Caco-2 (cell line): ENCODE results near the genes LYZL4 and GASK1A.

- PRO-cap: no peak
- RRBS: no CpG with 5 or more reads among the region's 3 CpGs
Measured at GRCh38 chr3:41223941-41224524, 24.7 kb downstream of the CTNNB1 start.

DNA sequence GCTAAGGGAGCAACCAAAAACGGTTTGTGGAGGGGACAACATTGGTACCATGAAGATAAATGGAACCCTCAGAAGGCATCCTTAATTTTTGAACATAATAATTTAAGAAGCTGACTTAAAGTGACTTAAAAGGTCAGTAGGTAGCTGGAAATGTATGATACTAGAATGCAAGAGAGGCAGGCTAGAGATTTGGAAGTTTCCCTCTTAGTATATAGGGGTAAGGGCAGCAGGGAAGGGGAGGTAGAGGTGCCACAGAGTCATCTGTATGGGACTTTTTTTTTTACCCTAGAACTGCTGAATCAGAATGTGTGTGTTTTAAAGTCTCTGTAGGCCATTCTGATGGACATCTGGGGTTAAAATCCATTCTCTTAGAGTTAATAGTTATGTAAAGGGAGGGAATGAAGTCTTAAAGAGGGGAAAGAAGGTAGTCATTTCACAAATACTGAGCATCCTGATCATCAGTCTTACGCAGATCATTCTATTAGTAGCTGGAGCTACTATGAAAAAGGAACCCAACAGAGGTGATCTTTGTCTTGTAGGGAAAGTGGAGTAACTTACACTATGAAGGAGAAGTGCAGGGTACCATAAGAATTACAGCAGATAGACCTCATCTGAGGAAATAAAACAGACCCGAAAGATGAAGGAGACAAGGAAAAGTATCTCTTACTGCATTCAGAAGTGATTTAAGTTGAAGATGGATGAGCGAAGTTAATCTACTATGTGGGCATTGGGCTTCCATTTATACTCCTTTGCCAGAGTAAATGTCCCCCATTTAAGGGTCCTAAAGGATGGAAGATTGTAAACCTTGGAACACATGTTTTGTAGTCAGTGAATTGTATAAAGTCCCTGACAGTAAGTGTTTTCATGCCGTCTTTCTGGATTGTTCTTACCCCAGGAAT is 32.8 kb downstream of the CTNNB1 start:
- PRO-cap: no peak
- RRBS: no CpG with 5 or more reads among the region's 5 CpGs

- PRO-cap: no peak
- RRBS: no CpG with 5 or more reads among the region's 2 CpGs
Measured at GRCh38 chr3:41352441-41352819, 153.1 kb downstream of the CTNNB1 start.

DNA sequence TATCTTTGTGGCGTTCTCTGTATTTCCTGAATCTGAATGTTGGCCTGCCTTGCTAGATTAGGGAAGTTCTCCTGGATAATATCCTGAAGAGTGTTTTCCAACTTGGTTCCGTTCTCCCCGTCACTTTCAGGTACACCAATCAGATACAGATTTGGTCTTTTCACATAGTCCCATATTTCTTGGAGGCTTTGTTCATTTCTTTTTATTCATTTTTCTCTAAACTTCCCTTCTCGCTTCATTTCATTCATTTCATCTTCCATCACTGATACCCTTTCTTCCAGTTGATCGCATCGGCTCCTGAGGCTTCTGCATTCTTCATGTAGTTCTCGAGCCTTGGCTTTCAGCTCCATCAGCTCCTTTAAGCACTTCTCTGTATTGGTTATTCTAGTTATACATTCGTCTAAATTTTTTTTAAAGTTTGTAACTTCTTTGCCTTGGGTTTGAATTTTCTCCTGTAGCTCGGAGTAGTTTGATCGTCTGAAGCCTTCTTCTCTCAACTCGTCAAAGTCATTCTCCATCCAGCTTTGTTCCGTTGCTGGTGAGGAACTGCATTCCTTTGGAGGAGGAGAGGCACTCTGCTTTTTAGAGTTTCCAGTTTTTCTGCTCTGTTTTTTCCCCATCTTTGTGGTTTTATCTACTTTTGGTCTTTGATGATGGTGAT is 315.1 kb downstream of the ULK4 start:
- PRO-cap: no peak
- RRBS: no CpG with 5 or more reads among the region's 12 CpGs

DNA sequence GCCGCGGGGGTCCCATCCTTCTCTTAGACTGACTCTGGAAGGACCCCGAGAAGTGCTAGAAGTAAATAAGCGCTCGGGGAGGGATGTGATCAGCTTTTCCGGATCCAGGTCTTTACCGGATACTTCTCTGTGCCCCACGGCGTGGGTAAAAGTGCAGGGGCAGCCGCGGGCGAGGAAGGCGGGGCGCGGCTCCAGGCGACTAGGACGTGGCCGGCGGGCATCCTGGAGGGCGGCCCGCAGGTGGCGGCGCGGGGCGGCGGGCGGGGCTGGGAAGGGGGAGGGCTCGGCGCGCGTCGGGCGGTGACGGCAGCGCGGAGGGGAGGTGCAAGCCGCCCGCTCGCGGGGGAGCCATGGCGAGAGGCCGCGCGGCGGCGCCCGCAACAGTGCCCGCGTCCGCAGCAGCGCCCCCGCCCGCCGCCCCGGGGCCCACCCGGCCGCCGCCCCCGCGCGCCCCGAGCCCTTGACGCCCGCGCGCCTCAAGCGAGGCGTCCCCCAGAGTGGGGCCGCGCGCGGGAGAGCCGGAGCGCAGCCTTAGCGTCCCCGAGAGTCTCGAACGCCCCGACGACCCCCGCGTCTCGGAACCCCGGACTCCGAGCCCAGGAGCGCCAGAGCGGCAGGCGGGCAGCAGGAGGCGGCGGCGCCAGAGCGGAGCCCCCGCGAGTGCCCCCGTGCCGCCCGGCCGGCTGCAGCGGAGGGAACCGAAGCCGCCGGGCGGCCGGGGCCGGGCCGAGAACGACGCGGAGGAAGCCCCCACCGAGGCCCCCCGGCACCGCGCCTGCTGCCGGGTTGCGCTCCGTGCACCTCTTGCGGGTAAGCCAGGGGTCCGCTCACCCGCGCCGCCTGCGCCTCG is 51.6 kb upstream of the ULK4 start:
- PRO-cap: bidirectional peak, plus-strand start at position 356 of the sequence, minus-strand start at position 242 of the sequence; unidirectional peak, plus-strand start at position 608 of the sequence
- RRBS: 2% methylated on average over 56 of the region's 123 CpGs

DNA sequence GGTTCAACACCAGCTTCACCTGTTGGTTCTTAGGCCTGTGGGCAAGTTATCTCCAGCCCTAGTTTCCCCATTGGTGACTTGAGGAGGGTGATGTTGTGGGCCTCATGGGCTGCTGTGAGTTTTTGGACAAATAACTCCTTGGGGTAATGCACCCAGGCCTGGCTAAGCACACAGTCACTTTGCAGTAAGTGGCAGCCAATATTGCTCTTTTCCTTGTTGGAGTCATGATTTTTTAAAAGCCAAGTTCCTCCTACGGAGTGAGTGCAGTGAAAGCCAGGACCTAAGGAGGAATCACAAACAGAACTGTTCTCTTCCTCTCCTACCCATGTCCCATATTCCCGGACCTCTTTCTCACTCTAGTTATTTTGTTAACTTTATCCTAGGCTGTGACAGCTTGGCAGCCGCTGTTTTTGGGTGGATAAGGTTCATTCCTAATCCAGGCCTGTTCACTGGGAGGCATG is 20.2 kb upstream of the TRAK1 start:
- PRO-cap: no peak
- RRBS: no CpG with 5 or more reads among the region's 3 CpGs

DNA sequence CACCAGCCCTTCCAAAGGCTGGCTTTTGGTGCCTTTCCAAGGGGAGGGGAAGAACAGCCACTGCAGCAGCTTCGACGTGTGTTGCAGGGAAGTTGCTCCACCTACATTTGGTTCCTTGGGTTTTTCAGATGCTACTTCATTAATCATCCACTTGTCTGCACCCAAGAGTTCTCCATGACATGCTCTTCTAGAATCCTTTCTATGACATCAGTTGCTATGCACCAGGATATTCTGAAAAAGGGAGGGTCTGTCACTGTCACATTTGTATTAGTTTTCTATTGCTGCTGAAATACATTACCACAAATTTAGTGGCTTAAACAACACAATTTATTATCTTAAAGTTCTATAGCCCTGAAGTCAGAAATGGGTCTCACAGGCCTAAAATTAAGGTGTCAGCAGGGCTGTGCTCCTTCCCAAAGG is at the start of gene LYZL4:
Gene LYZL4 (minus strand): TSS at position 189 of the 420 bp plus-strand sequence.
- PRO-cap: no peak
- RRBS: no CpG with 5 or more reads among the region's 2 CpGs

DNA sequence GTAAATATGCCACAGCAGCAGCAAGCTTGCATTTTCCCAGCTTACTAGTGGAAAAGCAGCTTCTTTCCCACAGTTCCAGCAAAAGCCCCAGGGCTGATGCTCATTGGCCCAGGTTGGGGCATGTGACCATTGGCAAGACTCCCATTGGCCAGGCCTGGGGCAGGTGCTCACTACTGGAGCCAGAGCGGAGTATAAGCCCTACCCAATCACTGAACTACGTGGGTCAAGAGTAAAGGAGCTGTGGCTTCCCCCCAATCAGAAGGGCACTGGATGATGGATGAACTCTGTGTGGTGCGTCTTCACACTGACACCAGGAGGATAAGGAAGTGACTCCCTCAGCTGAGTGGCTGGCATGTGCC is 13.2 kb upstream of the VIPR1 start:
- PRO-cap: no peak
- RRBS: no CpG with 5 or more reads among the region's 3 CpGs

- PRO-cap: no peak
- RRBS: no CpG with 5 or more reads among the region's 7 CpGs
Measured at GRCh38 chr3:42505000-42505711, 2.7 kb downstream of the VIPR1 start.

DNA sequence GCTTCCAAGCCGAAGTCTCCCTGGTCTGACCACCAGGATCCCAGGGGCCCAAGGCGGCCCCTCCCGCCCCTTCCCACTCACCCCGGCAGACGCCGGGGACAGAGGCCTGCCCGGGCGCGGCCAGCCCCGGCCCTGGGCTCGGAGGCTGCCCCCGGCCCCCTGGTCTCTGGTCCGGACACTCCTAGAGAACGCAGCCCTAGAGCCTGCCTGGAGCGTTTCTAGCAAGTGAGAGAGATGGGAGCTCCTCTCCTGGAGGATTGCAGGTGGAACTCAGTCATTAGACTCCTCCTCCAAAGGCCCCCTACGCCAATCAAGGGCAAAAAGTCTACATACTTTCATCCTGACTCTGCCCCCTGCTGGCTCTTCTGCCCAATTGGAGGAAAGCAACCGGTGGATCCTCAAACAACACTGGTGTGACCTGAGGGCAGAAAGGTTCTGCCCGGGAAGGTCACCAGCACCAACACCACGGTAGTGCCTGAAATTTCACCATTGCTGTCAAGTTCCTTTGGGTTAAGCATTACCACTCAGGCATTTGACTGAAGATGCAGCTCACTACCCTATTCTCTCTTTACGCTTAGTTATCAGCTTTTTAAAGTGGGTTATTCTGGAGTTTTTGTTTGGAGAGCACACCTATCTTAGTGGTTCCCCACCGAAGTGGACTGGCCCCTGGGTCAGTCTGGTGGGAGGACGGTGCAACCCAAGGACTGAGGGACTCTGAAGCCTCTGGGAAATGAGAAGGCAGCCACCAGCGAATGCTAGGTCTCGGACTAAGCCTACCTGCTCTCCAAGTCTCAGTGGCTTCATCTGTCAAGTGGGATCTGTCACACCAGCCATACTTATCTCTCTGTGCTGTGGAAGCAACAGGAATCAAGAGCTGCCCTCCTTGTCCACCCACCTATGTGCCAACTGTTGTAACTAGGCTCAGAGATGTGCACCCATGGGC is 34.1 kb downstream of the VIPR1 start:
- PRO-cap: no peak
- RRBS: 33% methylated on average over 2 of the region's 24 CpGs

DNA sequence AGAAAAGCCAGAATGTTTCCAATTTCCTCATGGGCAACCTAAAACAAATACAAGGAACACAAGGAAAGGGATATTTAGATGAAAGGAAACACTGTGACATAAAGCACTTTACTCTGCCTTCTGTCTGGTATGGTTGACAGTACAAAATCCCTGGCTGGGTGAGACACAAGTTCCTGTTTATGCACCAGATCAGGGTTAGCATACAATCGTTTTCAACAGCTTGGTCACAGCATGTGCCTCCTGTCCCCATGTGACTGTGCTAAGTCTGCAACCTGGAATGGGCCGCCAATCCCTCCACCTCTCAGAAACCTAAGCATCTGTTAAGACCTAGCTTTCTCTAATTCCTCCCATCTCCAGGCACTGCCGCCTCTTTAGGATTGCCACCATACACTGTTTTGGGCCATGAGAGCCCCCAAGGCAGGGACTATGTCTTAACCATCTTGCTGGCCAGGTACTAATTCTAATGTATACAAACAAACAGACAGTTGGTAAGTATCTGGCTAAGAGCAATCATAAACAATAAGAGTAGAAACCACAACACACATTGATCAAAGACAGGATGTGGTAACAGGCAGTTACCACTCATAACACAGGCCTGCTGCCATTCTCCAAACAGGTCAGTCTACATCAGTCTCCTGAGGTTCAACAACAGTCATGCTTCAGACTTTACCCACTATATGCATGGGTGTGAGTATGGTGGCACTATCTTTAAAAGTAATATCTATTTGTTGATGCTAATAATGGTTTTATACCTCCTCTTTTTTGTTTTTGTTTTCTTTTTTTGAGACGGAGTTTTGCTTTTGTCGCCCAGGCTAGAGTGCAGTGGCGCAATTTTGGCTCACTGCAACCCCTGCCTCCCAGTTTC is 25.6 kb downstream of the SEC22C start:
- PRO-cap: no peak
- RRBS: no CpG with 5 or more reads among the region's 6 CpGs

GRCh38 chr3:42705879-42706396 is 3.3 kb upstream of the HHATL start:
- PRO-cap: no peak
- RRBS: no CpG with 5 or more reads among the region's 7 CpGs

- PRO-cap: no peak
- RRBS: no CpG with 5 or more reads among the region's 5 CpGs
Measured at GRCh38 chr3:42831174-42831781, 22.0 kb downstream of the ACKR2 start.

GRCh38 chr3:42847601-42848321 is 27.9 kb downstream of the CYP8B1 start:
- PRO-cap: no peak
- RRBS: no CpG with 5 or more reads among the region's 6 CpGs

DNA sequence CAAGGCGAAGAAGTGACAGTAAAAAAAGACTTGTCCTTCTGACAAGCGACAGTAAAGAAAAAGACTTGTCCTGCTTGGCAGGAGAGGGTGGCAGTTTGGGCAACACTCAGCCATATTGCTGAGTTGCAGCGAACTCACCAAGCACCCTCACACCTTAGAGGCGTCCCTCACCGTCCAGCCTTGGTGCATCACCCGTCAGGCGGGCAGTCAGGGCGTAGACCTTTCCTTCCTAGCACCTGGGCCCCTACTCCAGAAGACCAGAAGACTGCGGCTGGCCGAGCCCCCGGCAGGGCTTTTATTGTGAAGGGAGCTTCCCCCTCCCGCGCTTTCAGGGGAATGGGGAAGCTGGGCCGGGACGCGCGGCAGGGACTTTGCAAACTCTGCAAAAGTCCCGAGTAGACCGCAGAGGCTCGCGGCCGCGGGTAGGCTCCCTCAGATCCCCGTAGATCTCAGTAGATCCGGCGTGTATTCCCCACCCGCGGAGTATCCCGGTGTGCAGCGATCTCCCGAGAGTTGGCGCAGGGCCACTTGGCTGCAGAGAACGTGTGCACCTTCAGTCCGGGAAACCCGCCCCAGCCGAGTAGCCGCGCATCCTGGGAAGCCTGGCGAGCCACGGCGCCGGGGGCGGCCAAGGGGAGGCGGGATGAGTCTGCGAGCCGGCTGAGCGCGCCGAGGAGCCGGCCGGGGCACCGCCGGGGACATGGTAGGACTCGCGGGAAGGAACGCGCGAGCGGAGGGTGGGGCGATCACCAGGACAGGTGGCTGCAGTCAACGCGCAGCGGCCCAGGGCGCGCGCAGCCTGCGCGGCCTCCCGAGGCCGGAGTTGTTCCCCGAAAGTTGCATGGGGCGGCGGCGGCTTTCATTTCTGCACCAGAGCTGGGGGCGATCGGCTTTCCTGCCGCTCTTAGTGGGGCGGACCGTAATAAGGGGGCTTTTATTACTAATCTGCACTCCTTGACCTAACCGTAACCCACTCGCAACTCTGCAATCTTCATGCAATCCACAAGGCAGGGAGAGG is at the start of gene GASK1A:
Gene GASK1A (plus strand): TSS at position 369 of the 1,018 bp plus-strand sequence.
- PRO-cap: no peak
- RRBS: 4% methylated on average over 33 of the region's 81 CpGs

DNA sequence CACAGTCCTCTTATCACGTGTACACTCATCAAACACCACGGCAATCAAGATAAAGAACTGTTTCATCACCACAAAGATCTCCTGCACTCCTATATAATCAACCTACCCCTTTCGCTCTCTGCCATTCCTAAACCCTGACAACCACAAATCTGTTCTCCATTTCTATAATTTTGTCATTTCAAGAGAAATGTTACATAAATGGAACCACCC is 31.3 kb downstream of the POMGNT2 start:
- PRO-cap: no peak
- RRBS: no CpG with 5 or more reads among the region's 3 CpGs

DNA sequence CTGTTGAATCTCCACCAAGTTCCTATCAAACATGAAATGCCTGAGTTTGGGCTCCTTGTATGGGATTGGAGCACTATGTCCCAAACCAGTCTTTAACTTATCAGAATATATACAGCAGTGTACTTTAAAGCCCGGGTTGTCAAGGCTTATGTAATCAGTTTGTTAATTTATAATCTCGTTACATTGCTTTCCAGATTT is 1.2 kb downstream of the SNRK start:
- PRO-cap: no peak
- RRBS: no CpG with 5 or more reads among the region's 2 CpGs

DNA sequence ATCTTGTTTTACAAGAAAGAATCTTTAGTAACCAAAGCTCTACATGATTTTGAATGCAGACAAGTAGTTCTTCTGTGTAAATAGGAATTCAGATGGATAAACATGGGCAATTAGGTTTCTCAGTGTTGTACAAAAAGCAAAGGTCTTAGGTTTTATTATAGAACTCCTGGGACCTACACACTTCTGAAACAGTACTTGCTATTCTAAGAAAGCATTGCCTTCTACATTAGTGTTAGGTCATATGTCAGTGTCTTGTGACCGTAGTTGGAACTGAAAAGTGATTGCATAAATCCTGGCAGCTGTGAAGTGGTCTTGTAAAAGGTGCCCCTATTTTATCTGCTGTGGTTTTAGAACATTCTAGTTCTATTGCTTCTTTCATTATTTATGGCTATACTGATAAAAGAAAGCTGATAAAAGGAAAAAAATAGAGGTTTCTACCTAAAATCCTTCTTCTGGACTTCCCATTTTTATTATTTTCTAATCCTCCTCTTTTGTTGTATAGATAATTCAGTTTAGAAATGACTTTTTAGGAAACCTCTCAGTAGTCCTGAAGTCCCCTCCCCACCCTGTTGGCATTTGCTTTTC is 40.9 kb downstream of the SNRK start:
- PRO-cap: no peak
- RRBS: no CpG with 5 or more reads among the region's 1 CpG

GRCh38 chr3:43423021-43423344 is 136.6 kb downstream of the SNRK start:
- PRO-cap: no peak
- RRBS: no CpG with 5 or more reads among the region's 1 CpG

DNA sequence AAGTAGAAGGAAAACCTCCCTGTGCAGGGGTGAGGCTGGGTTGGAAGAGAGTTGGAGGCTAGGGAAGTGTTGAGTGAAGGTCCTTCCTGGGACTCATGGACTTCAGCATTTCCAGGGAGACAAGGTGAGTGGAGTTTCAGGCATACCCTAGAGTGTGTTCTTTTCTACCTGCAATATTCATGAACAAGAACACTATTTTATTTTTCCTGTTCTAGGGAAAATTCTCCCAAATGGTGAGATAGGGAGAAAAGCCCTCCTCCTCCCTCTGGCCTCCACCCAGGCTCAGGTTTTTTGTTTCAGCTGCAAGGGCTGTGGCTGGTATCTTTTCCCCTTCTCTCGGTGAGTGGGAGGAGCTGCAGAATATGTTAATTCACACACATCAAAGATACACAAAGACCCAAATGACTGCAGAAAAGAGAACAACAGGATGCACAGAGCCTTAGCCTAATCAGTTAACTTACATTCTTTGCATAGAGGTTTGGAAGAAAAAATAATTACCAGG is 64.7 kb downstream of the ABHD5 start:
- PRO-cap: no peak
- RRBS: no CpG with 5 or more reads among the region's 1 CpG